M059J (cell line): ENCODE measurements around a stretch of chr1.

GRCh38 chr1:9455527-9456184 is 83.6 kb upstream of the SLC25A33 start:
- RAMPAGE, long total RNA: no peak

DNA sequence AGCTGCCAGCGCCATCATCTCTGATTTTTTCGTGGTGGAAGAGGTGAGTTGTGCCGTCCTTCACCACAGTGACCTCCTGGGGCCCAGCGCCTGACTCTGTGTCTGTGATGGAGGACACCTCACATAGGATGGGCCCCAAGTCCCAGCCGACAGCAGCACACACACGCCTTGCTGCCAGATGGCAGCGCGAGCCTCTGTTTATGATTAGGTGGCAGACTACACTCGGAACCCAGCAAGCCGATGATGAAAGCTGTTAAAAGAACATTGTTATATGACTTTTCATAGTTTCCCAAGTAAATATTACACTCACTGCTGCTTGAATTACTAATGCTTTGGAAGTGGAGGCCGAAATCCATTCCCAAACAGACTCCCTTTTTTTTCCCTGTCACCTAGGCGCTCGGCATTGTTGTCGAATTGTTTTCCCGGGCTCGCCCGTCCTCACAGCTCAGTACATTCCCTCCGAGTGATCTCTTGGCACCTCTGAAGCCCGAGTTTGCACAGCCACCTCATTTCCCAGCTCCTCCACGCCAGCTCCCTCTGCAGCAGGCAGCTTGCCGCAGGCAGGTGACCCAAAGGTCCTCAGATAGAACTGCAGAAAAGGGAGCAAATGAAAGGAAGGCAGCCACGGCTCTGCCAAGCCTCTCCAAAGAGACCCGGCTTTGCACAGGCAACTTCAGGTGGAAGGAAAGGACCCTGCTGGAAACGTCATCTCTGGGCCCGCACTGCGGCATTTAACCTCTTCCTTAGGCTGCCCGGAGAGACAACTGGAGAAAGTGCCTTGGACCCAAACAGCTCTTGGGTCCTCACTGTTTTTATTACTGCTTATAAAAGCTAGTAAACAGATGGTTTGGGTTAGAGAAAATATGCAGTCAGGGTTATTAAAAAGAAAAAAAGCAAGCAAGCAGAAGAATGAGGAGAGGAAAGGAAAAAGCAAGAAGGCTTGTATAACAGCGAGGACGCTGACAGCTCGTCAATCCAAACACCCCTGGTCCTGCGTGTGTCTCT is 72.2 kb upstream of the SLC25A33 start:
- RAMPAGE, long total RNA: no peak

DNA sequence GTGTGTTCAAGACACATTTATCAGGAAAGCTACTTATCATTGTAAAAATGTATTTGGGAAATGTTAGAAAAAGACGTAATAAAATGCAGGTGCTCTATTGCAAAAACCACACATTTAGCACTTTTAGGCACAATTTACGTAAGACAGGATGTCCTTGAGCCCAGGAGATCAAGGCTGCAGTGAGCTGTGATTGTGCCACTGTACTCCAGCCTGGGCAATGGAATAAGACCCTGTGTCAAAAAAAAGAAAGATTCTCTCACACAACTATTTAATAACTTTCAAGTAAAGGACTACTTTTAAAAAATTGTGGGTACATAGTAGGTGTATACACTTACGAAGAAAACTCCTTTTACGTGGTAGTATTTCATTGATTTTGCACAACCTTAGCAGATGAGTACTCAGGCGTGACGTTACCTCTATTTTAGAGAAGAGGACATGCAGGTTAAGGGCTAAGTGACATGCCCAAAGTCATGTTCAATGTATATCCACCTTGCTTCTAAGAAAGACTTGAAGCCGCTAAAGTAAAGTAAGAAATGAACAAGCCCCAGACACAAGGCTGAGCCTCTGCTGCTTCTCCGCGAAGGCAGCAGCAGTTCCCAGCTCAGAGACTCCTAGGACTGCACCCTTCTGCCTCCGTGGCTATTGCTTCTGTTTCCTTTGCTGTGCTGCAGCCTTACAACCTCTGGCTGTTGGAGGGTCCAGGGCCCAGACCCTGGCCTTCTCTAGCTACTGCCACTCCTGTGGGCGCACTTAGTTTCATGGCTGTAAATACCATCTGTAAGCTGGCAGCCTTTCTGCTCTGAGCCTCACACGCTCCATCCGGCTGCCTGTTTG is 18.6 kb downstream of the SLC25A33 start:
- RAMPAGE, long total RNA: no peak

GRCh38 chr1:9699148-9699441 is 47.6 kb downstream of the PIK3CD start:
- RAMPAGE, long total RNA: no peak

DNA sequence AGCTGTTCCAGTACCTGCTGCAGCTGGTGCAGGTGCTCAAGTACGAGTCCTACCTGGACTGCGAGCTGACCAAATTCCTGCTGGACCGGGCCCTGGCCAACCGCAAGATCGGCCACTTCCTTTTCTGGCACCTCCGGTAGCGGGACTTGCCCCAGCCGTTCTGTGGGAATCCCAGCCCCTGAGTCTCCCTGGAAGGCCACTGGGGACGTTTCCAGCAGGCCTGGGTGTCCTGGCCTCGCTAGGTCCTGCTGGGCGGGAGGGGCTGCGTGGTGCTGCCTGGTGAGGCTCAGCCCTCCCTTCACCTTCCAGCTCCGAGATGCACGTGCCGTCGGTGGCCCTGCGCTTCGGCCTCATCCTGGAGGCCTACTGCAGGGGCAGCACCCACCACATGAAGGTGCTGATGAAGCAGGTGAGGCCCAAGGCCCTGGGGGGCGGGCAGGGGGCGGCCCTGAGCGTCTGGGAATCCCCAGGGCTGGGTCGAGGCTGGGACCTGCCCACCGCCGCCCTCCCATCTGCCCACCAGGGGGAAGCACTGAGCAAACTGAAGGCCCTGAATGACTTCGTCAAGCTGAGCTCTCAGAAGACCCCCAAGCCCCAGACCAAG is 70.0 kb downstream of the PIK3CD start:
- RAMPAGE, long total RNA: no peak

GRCh38 chr1:9728993-9729916 is 77.7 kb downstream of the PIK3CD start:
- RAMPAGE, long total RNA: no peak

GRCh38 chr1:9731127-9731505 is 79.6 kb downstream of the PIK3CD start:
- RAMPAGE, long total RNA: no peak

GRCh38 chr1:9731506-9732289 is 80.2 kb downstream of the PIK3CD start:
- RAMPAGE, long total RNA: no peak

- RAMPAGE, long total RNA: no peak
Measured at GRCh38 chr1:9787736-9788302, 35.9 kb downstream of the CLSTN1 start.

DNA sequence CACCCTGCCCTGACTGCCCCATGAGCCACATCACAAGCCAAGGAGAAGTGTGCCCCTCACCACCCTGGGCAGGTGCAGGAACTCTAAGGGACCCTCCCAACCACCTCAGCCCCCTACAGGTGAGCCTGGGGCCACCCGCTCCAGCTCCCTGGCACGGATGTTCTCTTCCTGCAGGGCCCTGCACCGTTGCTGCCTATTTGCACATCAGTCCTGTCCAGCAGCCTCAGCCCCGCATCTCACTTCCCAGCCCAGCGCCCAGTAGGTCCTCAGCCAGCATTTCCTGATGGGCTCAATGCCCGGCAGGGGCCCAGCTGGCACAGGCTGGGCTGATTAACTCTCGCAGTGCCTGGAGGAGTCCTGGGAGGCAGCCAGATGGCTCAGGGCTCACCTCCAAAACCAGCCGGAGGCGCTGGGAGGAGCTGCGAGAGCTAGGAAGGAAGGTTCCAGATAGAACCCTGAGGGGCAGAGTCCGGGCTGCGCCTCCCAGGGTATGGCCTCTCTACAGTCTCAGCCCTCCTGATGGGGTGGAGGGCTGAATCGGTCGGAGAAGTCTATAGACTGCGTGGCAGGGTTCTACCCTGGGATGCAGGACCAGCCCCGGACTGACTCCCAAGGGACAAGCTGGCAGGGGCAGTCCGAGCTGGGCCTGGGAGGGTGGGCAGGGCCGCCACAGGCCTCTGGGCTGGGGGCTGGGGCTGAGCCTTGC is 19.1 kb upstream of the CLSTN1 start:
- RAMPAGE, long total RNA: no peak

DNA sequence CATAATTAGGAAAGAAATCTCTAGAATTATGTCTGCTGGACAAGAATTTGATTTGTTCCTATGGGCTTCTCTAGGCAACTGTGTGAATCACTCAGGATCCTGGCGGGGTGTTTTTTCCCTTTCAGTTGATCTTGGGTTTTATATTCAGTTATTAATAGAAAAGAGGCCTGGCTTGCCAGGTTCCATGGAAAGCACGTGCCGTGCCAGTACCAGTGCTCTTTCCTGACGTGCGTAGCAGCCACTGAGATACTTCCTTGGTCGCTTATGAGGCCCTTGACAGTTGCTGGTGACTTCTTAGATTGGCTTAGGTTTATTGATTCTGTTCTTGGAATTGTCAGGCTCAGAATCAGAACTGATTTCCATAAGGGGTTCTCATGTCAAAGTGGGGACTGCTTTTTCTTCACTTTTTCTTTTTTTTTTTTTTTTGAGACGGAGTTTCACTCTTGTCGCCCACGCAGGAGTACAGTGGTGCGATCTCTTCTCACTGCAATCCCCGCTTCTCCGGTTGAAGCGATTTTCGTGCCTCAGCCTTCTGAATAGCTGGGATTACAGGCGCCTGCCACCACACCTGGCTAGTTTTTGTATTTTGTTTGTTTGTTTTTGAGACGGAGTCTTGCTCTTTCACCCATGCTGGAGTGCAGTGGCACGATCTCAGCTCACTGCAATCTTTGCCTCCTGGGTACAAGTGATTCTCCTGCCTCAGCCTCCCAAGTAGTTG is 48.6 kb upstream of the KIF1B start:
- RAMPAGE, long total RNA: no peak

- RAMPAGE, long total RNA: no peak
Measured at GRCh38 chr1:10237566-10238119, 27.3 kb downstream of the KIF1B start.

DNA sequence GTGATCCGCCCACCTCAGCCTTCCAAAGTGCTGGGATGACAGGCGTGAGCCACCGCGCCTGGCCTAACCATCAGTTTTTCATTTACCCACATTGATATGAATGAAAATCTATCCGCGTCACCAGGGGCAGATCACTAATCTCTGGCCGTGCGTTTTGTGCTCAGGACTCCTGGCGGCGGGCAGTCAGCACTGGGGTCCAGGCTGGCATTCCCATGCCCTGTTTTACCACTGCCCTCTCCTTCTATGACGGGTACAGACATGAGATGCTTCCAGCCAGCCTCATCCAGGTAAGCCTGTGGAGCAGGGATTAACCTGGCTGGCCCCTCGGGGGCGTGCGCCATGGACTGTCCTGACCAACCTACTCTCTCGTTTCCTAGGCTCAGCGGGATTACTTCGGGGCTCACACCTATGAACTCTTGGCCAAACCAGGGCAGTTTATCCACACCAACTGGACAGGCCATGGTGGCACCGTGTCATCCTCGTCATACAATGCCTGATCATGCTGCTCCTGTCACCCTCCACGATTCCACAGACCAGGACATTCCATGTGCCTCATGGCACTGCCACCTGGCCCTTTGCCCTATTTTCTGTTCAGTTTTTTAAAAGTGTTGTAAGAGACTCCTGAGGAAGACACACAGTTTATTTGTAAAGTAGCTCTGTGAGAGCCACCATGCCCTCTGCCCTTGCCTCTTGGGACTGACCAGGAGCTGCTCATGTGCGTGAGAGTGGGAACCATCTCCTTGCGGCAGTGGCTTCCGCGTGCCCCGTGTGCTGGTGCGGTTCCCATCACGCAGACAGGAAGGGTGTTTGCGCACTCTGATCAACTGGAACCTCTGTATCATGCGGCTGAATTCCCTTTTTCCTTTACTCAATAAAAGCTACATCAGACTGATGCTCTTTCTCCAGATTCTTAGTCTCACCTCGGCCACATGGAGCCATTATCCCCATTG is 10.7 kb upstream of the CENPS start:
- RAMPAGE, long total RNA: no peak

DNA sequence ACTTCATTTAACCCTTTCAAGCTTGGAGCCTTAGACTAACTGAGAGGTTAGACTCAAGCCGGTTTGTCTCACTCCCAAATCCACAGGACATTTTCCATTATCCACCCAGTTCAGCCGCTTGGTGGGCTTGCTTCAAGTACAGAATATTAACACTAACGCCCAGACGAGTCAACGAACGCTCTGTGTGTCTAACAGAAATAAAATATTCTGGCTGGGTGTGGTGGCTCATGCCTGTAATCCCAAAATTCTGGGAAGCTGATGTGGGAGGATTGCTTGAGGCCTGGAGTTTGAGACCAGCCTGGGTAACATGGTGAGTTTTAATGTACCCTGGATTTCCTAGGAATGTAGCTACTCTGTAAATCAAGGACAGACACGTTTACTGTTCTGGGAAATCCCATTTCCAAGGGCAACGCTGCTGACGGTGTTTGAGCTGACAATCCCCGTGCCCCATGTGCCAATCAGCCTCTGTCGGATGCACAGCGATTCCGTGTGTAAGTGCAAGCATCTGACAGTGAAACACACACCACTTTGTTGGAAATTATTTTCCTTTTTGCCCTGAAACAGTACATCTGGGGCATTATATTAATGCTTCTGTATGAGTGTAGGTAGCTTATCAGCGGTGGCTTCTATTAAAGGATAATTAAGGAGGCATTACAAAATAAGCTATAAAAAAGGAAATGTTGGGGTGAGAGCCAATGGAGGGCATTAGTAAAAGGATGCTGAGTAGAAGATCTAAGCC is 8.0 kb downstream of the CORT start:
- RAMPAGE, long total RNA: no peak

DNA sequence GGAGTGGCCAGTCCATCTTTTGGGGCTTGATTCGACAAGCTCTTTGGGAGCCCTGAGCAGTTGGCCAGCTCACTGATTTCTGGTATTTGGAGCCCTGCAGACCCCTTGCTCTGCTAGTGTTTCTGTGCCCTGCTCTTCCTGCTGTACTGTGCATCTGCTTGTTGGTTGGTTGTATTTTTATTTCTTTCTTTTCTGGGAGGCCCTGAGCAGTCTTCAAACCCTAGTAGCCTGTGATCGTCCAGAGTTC is 21.8 kb downstream of the PEX14 start:
- RAMPAGE, long total RNA: no peak

DNA sequence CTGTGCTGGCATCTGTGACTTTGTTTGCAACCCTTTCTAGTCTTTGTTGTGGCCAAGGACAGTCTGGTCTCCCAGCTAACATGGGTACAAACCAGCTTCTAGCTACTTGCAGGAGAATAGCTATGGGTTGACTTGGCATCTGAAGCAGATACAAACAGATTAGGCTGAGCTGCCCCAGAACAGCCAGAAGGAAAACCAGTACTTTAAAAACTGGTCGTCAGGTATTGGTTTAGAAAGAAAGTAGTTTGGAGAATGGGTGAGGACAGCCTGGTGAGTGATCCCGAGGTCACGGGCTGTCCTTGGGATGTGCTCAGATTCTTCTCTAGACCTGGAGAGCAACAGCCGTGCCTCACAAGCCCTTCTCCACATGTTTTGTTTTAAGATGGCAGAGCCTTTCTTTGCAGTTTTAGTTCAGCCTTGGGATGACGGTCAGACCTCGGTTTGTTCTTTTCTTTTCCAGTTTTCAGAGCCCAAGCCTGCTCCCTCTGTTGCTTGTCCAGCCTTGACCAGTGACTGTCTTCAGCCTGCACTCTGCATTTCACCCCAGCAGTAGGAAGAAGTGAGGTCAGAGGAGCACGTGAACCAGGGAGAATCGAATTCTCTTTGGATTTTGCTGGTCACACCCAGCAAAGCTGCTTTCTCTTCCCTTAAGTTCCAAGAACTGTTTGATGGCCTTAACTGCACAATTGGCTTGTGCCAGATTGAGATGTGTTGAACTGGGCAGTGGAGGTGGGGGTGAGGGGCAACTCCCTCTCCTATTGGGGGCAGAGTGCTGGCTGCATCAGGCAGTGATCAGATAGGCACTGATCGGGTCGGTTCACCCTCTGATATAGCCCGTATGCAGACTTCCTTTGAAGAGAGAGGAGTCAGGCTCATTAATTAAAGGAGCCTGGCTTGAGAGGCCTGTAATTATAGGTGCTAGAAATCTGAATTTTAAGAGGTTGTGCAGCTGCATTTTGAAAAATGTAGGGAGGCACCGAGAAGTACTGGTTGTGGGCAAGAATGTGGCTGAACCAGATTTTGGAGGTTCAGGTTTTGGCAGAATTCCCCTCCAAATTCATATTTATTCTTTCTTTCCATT is 42.2 kb downstream of the PEX14 start:
- RAMPAGE, long total RNA: no peak

GRCh38 chr1:10629502-10629771 is 154.7 kb downstream of the PEX14 start:
- RAMPAGE, long total RNA: no peak

DNA sequence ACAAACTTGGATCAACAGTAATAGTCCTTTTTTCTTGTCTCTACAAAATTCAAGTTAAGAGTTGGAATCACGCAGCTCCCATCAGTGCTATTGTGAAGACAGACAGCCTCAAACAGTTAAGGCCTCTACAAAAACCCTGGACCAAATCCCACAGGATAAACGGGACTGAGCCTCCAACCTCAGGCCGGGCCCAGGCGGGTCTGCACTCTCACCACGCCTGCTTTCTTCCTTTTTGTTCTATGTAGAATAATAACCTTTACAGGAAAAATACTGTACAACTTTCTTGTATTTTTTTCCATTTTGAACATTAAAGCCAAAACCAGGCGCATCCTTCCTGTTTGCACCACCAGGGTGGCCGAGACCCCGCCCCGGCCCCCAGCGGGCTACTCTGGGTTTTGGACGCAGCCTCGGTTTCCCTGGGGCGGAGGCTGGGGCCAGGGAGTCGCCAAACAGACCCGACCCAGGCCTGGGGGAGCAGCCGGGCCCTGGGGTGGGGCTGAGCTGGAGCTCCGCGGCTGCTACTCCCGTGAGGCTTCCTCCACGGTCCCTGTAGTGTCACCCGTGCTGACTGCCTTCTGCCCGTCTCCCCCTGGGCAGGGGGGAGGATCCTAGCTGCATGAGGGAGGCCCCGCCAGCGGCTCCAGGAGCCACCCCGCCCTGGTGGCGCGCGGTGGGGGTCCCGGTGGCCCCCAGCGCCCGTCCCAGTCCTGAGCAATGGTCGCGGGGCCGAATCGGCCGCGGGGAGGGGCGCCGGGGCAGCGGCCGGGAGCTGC is 158.4 kb downstream of the CASZ1 start:
- RAMPAGE, long total RNA: no peak

GRCh38 chr1:10661517-10662264 is 134.8 kb downstream of the CASZ1 start:
- RAMPAGE, long total RNA: no peak

DNA sequence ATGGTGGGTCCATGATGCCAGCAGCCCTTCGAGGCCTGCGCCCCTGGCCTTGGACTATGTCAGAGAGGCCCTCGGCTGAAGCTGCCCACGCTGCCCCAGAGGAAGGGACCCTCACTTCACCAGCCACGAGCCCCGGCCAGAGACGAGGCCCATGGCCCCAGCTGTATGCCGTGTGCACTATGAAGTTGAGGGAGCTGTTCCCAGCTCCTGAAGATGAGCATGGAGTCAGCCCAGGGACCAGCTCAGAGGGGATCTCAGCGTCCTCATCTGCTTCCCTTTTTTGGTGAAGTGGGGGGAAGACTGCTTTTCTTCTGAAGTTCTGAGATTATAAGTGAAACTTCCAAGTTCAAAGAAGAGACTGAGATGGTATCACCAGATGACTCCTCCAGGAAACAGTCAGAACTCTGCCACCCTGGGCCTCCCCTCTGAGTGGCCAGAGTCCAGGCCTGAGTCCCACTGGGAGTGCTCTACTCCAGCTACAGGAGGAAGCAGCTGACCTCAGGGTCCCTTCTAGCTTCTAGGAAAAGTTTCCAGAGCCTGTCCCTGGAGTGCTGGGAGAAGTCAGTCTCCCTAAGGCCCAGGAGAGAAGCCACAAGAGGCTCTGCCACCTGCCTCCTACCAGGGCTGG is 104.8 kb downstream of the CASZ1 start:
- RAMPAGE, long total RNA: no peak